Parietal lobe (tissue), 2 donors: Measurements from ENCODE around the genes POTEB3 and GABRG3.

DNA sequence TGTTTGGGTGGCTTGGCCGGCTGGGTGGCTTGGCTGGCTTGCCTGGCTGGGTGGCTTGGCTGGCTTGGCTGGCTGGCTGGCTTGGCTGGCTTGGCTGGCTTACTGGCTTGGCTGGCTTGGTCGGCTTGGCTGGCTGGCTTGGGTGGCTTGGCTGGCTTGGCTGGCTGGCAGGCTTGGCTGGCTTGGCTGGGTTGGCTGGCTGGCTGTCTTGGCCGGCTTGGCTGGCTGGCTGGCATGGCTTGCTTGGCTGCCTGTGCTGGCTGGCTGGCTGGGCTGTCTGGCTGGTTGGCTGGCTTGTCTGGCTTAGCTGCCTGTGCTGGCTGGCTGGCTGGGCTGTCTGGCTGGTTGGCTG is 438.2 kb downstream of the GOLGA6L6 start:
- RAMPAGE, long total RNA: no peak

GRCh38 chr15:21440258-21440937 is at the start of gene POTEB3:
TSS of gene POTEB3 (minus strand) at chr15:21440499.
- RAMPAGE, long total RNA: no peak

- RAMPAGE, long total RNA: no peak
Measured at GRCh38 chr15:22256449-22257161, 162.3 kb downstream of the OR4N4 start.

DNA sequence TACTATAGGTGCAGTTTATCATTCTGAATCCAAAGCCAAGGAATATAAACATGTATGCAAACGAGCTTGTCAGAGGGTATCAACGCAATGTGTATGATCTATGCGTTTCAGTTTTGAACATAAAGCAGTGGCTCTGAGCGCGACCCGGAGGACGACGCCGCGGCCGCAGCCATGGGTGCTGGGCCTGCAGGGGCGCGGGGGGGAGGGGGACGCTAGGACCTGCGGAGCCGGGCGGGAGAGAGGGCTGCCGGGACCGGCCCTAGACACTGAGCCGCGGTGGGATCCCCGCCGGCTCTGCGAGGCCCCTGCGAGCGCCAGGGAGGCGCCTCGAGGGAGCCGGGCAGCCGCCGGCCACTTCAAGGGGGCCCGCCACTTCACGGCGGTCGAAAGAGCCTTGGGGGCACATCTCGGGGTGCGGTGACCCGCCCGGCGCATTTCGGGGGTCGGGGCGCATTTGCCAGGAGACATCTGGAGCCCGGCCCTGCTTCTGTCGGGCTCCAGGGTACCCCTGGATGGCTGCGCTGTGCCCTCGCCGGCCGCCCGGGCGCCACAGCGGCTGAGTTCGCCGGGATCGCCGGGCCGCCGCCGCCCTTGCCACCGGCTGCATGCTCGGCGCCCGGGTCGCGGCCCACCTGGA is 72.0 kb upstream of the NIPA1 start:
- RAMPAGE, long total RNA: no peak

- RAMPAGE, long total RNA: no peak
Measured at GRCh38 chr15:22837464-22837850, 1.0 kb upstream of the NIPA2 start.

DNA sequence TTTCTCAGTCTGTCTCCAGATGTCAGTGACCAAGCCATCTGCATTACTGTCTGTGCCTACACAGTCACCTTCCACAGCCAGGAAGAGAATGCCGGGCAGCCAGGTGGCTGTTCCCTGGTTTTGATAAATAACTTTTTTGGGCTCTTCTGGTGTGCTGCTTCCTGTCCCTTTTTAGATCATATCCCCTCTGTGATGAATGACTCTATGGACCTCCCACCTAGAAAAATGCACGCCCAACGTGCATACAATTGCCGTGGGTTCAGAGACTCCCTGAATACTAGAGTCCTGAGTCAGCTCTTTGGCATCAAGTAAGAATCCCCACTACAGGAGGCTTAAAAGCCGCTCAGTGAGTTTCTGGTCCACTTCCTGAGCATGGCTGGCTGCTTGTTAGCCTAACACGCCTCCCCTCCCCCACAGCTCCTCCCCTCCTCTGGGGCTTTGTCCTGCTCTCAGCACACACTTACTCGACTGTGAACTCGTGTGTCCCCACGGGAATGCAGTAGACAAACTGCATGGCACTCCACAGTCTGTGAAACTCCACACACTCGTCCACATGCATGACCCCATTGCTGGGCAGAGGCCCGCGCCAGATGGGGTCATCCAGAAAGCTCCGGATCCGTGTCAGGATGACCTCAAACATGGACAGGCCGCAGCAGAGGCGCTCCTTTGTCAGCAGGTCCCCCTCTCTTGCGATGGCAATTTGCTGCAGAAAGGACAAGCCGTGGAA is 34.7 kb downstream of the NIPA2 start:
- RAMPAGE, long total RNA: no peak

- RAMPAGE, long total RNA: no peak
Measured at GRCh38 chr15:22955542-22955990, 24.6 kb downstream of the CYFIP1 start.

DNA sequence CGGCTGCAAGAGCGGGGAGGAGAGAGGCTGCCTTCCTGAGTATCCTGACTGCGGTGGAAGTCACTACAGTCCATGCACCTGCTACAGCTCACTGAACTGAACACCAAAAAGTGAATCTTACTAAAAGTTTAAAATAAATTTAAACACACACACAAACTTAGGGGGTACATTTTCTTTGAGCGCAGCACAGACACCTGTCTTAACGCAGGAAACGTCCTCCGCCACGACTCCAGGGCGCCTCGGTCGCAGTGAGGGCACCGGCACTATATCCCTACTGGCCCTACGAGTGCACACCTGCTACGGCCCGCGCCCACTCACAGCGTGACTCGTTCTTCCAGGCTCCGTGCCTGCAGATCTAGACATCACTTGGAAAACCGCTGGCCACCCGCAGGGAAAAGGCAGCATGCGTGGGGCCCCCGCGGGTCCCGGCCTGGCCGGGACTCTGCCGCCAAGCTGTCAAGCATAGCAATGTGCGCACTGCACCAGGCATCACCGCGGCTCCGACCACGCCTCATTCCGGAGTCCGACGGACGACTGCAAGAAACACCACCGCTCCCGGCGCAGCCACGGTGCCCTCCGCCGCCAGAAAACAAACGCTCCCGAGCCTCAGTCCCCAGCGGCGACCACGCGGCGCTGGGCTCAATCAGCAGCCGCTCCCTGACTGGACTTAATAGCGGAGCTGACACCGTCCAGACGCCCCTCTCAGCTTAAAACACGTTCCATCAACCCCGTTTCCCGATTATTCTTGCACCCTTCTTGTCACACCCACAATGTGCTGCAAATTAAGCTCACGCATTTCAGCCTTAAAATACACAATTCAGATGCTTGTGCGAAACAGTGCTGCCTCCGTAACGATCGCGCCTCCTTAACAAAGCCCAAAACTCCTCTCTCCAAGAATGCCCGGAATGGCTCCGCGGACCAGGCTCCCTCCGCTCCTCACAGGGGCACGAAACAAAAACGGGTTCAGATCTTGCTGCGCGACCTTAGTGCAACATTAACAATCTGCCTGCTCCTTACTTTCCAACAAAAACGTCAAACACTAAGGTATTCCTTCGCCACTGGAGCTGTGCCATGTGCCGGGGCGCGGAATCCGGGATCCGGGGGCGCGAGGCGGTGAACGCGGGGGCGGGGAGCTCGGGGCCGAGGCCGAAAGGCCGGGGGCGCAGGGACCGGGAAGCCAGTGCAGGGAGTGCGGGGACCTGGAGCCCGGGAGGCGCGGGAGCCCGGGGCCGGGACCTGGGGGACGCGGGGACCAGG is 873 bp downstream of the CYFIP1 start:
- RAMPAGE, long total RNA: no peak

- RAMPAGE, long total RNA: no peak
Measured at GRCh38 chr15:23225789-23226323, 89.2 kb upstream of the GOLGA6L1 start.

GRCh38 chr15:24852172-24852738 is 102.5 kb upstream of the SNRPN start:
- RAMPAGE, long total RNA: no peak

DNA sequence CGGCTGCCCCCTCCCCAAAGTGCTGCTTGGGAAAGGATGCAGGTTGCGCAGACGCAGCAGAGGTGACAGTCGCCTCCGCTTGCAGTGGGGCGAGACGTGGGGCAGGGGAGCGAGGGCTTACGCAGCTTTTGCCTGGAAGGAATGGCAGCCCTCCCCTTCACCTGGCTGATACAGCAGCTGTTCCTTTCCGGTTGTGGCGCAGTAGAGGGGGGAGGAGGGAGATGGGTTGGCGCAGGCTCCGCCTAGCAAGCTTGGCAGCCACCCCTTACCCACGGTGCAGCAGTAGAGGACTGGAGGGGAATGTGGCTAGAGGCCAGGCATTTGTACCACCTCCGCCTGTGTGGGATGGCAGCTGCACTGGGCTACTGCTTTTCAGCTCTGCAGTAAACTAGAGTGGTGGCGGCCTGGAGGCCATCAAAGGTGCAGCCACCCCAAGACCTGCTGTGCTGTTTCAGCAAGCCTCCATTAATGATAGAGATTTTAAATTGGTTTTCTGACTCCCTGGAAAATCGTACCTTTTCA is 1.8 kb downstream of the SNRPN start:
- RAMPAGE, long total RNA: no peak

DNA sequence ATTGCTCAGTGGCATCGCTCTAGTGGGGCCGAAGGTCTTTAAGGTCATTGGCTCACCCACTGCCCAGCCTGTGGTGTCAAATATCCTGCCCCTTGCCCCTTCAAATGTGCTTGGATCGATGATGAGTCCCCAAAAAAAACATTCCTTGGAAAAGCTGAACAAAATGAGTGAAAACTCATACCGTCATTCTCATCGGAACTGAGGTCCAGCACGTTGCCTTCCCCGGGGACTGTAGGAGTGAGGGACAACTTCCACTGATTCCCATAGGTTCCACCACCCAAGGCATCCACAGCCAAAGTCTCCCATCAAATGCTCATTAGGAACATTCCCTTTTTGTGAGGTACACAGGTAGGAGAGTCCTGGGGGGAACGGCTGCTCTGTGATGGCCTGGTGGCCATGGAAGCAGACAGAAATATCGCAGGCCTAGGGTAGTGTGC is 99.3 kb downstream of the SNRPN start:
- RAMPAGE, long total RNA: no peak

DNA sequence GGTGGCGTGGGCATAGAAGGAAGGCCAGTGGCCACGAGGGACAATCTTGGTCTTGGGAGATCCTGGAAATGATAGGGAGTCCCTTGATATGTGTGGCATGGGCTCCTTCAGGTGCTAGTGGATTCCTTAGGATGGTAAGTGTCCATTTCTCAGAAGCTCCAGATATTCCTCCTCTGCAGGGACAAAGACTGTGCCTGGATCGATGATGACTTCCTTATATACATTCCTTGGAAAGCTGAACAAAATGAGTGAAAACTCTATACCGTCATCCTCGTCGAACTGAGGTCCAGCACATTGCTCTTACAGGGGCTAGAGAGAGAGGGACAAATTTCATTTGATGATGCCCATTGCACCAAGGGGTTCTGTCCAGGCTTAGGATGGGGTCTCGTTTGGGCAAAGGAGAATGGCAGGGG is 130.4 kb downstream of the SNRPN start:
- RAMPAGE, long total RNA: no peak

- RAMPAGE, long total RNA: no peak
Measured at GRCh38 chr15:25399468-25400020, 39.3 kb downstream of the UBE3A start.

DNA sequence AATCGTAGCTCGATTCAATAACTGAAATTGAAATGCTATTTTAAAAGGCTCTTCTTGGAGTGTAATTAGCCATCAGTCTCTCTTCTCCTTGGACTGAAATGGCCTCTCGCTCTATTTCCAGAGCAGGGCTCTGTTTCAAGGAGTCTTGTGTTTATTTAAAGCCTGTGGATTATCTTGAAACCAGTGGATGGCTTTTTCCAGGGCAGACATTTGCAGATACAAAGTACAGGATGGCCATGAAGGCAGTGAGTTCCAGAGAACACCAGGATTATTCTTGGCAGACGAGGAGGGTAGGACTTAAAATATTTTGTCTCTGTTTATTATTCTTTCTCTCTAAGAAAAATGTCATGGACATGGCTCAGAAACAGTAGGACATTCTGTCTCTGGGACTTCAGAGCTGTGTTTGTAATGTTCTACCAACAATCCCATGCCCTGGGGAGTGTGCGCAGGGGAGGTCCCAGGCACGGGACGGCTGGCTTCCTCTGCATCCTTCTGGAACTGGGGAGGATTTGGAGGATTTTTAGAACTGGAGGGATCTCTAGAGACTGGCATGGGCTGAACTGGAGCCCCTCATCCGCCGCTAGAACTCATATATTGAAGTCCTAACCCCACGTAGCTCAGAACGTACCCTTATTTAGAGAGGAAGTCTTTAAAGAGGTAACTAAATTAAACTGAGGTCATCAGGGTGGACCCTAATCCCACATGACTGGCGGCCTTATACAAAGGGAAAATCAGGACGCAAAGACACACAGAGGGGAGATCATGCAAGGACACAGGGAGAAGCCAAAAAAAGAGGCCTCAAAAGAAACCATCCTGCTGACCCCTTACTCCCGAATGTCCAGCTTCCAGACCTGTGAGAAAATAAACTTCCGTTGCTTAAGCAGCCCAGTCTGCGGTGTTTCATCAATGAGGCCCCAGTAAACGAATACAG is 125.8 kb downstream of the ATP10A start:
- RAMPAGE, long total RNA: no peak

DNA sequence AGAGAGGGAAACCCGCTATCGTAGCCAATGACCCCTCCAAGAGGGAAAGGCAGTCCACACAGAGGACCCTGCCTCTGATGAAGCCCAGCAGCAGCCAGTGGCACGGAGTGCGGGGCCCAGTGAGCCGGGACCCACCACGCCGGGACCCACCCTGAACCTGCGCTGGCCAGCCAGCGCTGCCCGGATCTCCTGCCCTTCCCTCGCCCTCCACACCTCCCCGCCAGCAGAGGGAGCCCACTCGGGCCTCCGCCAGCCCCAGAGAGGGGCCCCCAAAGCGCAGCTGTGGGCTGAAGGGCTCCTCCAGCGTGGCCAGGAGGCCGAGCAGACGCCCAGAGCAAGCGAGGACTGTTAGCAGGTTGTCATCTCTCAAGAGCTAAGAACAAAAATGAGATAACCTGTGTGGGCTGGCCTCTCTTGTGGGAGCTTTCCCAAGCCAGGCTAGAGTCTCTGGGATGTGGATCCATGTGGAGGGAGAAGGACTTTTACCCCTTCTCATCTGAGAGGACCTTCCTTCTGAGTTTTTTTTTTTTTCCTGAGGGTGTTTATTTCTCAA is 81.3 kb upstream of the ATP10A start:
- RAMPAGE, long total RNA: no peak

- RAMPAGE, long total RNA: no peak
Measured at GRCh38 chr15:26050926-26051462, 187.9 kb upstream of the ATP10A start.

GRCh38 chr15:26970663-26971795 is at the start of gene GABRG3:
TSS of gene GABRG3 (plus strand) at chr15:26971181.
- RAMPAGE, long total RNA: no peak

GRCh38 chr15:27028798-27029587 is 58.0 kb downstream of the GABRG3 start:
- RAMPAGE, long total RNA: no peak

DNA sequence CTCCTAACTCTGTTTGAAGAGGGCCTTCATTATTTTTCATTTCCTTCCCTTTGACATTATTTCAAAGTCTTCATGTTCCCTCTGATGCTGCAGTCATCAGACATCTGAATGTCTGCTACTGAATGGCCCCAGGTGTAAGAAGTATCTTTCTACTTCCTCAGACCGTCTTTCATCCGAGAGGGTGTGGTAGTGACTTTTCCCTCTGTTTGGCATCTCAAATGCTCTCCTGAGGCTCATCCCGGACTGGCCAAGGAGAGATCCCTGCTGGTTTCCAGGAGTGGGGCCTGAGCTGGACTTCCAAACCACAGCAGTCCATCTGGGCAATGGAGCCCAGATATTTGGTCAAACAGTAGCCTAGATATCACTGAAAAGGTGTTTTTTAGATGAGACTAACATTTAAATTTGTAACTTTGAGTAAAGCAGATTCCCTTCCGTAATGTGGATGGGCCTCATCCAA is 433.4 kb downstream of the OCA2 start:
- RAMPAGE, long total RNA: no peak